Urinary bladder (tissue), 3 donors: ENCODE data around the gene ZFP69.

DNA sequence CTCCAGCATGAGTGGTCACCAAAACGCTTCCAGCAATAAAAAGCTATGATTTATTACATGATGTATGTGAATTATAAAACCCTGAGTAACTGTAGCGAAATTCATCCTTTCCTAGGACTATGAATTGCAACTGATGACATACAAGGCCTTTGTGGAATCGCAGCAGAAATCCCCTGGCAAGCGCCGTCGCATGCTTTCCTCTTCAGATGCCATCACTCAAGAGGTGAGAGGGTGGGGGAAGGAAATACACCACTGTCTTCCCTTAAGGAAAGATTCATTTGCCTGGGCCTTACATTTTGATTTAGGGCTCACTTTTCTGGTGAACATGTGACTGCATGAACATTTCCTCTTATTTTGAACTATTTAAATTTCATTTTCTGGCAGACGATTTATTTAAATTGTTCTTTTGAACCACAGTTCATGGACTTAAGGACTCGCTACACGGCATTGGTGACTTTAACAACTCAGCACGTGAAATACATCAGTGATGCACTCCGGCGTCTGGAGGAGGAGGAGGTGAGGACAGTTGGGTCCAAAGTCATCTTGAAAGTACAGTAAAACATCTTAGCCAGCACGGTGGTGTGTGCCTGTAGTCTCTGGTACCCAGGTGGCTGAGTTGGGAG is 118.1 kb downstream of the MACF1 start:
- PRO-cap = no peak
- RAMPAGE, long total RNA = no peak

DNA sequence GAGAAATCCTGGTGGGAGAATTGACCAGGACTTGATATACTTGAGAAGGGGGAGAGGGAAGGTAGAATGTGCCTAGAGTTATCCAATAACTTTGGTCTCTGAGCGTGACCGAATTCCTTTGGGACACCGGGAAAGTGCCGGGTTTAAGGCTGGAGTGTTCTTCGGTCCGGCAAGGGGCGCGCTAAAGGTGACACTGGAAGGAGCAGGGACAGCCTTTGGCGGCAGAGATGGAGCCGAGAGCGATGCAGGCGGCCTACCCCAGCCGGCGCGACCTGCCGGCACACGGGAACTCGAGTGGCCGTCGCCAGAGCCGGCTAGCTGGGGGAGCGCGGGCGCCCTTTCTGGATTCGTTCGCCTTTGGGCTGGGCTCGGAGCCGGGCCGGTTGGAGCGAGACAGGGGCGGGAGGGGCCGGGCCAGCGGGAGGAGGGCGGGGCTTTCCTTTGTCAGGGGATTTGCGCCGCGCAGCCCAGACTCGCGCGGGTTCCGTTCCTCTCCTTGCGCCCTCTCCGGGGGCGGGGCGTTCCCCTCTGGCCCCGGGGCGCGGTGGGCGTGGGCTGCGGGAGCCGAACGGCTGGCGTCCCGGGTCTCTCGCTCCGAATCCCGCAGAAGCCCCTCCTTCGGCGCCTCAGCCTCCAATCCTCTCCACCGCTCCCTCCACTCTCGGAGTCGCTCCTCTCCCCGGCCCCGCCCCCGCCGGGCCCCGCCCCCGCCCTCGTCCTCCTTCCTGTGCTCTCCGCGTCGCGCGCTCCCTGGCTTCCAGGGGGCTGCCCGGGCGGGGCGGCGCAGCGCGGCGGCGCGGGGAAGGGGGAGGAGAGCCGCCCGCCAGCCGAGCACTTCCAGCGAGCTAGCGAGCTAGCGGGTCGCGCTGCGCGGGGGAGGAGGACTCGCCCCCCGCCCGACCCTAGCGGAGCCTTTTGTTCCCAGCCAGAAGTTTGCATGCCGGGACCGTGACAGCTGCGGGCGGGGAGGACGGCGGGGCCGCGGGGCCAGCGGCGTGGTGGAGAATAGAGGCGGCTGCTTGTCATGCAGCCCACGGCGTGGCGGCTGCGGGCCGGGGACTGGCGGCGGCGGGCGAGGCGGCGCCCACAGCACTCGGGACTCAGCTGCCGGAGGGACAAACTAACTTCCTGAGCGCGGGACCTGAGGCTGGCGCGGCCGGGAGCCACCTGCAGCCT is 82.8 kb upstream of the BMP8A start:
- PRO-cap = bidirectional peak, plus-strand start at position 470 of the sequence, minus-strand start at position 359 of the sequence; bidirectional peak, plus-strand start at position 830 of the sequence, minus-strand start at position 603 of the sequence
- RAMPAGE, long total RNA = no peak

GRCh38 chr1:39409420-39410557 is 81.6 kb upstream of the BMP8A start:
- PRO-cap = no peak
- RAMPAGE, long total RNA = no peak

GRCh38 chr1:39544345-39544846 is 32.2 kb downstream of the PABPC4 start:
- PRO-cap = no peak
- RAMPAGE, long total RNA = no peak

DNA sequence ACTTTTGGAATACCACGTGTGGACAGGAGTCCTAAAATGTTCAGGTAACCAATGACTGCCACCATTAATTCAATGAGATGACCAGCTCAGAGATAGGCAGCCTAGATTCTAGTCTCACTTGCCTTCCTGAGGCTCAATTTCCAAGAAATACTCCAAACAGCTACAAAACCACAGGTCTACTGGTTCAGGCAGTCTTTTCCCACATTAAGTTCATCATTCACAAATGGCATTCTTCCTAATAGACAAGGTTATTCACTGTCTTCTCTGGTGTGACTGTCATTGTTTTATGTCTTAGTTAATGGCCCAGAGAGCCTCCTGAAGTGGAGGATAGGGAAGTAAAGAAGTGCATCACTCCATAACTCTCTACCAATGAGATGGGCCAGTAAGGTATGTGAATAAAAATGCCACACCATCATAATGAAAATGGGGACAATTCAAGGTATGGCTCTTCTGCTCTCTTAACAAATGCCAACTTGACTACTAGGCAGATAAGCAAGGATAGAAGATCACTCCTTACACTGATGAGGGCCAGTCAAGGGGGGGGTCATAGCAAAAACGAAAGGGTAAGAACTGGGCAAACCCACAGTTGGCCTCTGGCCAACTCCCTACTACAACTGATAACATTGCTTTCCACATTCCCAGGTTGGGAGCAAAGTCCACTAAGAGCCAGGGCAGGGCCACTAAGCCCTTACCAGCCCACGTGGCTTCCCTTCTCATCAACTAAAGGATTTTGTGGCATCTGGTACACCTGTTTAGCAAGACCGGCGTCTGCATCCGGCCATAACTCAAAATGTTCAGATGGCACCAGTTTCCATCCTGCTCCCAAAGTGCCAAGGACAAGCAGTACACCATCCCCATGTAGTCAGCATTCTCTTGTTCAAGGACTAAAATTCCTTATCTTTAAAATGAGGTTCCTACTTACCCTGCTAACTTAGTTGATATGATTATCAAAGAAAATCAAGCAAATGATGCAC is 10.0 kb downstream of the PABPC4 start:
- PRO-cap = no peak
- RAMPAGE, long total RNA = no peak

DNA sequence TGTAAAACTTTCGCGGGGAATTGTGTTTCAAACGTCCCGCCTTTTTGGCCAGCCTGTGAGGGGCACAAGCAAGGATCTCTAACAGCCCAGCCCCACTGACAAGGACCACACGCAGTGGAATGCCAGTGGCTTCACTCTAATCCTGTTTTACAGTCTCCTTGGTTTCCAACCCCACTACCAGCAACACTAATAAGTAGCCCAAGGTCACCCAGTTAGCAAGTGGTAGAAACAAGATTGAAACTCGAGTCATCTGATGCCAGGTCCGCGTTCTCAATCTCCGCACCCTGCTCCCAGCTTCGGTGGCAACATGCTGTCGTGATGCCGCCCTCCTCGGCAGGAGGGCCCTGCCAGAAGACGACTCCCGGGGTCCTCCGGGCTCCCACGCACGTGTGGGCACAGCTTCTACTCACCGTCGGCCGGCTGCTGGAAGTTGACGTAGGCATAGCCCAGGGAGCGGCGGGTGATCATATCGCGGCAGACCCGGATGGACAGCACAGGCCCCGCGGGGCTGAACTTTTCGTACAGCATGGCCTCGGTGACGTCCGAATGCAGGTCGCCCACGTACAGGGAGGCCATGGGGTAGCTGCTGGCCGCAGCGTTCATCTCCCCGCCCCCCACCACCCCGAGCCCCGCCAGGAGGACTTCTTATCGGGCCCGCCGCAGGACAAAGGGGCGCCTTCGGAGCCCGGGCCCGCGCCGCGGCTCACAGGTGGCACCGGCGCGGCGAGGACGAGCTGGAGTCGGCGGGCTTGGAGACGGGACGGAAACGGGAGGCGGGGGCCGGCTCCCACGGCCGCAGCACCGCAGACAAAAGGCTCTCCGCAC is 1.0 kb downstream of the PABPC4 start:
- PRO-cap = no peak
- RAMPAGE, long total RNA = no peak

DNA sequence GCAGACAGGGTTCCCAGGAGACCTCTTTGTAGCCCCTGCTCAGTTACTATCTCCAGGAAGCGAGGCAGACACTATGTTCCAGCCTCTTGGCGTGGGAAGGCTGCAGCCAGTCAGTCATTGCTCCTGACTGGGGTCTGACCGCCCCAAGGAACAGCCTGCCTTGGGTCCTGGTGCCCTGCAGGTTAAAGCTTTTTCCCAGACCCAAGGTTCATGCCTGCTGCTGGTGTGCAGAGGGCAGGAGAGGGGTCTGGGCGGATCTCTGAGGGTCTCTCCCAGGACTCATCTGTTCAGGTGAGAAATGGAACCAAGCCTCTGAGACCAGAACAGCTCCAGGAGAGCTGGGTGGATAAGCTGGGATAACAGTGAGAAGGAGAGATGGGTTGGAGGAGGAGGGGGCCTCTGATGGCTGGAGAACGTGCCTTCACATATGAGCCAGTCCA is 13.4 kb downstream of the HEYL start:
- PRO-cap = no peak
- RAMPAGE, long total RNA = no peak

DNA sequence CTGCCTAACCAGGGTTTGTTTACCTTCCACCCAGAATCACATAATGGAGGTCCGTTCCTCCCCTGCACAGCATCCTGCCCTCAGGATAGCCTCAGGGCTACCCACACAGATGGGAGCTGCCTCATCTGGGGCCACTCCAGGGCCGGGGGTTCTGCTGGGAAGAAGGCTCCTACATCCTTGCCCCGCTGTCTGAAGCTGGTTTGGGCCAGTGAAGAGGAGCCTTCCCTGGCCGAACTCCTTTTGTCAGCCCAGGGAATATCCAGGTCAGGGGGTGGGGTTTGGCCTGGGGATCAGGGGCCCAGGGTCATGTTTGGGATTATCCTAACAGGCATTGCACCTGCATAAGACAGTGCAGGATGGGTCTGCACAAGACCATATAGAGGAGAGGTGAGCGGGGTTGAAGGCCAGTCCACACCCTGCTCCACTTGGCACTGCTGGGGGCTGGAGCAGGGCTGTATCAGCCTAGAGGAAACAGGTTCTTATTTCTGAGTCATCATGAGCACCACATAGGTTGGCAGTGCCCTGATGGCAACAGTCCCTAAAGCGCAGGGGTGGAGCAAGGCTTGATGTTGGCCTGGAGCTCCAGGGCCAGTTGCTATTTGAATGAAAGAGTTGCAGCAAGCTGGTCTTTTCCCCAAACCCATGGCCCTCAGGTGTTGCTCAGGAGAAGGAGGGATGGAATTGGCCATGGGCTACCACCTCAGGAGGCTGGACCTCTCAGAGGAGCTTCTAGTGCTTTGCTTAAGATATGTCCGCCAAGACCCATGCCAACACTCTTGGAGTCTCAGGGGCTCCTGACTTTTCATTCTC is 29.7 kb upstream of the BMP8B start:
- PRO-cap = no peak
- RAMPAGE, long total RNA = no peak

DNA sequence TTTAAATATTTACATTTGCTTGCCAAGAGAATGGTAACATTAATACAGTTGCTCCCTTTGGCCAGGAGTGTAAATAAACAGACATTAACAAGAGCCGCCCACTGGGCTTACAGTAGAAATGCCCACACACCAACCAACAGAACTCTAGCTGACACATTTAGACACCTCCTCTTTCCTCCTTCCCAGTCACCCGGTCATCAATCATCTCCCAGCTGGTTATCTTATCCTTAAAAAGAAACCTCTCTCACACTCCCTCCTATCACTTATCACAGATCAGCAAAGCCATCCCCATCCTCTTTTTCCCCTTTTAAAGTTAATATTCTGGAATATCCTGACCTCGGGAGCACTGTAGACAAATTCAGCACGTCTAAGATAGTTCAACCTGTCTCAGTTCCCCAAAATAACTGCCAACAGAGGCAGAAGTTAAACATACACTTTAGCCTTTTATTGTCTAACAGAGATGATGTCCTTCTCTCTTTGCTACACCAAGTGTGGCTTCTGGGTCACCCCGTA is 9.0 kb downstream of the MYCL start:
- PRO-cap = no peak
- RAMPAGE, long total RNA = no peak

- PRO-cap = no peak
- RAMPAGE, long total RNA = no peak
Observed at GRCh38 chr1:39893152-39893678, 8.5 kb downstream of the MYCL start.

DNA sequence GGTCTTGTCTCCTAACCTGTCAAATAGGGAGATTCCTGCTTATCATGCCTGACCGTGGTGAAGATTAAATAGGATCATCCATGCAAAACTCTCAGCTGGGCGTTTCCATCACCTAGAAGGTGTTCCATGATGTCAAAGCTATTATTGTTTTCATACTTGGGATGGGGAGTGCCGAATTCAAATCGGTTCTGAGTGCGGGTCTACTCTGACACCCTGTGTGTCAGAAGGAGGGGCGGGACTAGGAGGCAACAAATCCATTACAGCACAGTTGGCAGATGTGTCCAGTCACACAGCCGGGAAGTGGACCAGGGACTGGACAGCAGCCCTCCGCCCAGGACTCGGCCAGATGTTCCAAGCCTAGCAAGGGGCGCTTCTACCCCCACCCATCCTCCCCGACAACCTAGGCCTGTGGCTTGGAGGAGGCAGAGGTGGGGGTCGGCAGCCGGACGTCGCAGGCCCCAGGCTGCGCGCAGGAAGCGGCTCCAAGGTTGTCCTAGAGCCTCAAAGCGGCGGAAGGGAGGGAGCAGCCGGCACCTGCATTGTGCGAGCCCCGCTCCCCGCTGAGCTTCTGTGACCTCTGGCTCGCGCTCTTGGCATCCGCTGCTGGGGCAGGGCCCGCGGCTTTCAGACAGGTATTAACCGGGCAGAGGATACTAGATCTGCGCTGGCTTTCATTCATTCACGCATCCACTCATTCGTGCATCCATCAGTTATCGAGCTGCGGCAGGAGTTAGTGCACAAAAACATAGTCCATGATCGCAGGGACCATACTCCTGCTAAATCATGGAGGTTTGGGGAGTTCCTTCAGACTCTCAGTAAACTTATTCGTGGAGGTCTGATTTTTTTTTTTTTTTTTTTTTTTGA is 20.6 kb upstream of the MYCL start:
- PRO-cap = no peak
- RAMPAGE, long total RNA = no peak

- PRO-cap = no peak
- RAMPAGE, long total RNA = no peak
Observed at GRCh38 chr1:39934022-39934936, 20.7 kb upstream of the MFSD2A start.

DNA sequence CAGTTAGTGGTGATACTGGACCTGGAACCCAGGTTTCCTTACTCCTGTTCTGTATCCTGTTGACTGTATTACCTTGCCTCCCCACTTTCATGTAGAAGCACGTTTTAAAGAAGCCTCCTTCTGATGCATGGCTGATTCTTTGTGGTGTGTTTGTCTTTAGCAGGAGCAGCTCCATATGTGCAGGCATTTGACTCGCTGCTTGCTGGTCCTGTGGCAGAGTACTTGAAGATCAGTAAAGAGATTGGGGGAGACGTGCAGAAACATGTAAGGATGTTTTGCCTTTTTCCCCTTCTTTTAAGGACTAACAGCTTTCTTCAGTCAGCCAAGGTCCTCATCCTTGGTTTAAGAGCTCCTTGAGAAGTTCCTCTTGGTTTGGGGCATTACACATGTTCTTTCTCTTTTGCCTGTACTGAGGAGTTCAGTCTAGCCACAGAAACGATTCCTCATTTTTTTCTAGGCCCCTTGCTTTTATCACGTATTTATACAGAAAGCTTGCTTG is 19.4 kb downstream of the CAP1 start:
- PRO-cap = no peak
- RAMPAGE, long total RNA = no peak

DNA sequence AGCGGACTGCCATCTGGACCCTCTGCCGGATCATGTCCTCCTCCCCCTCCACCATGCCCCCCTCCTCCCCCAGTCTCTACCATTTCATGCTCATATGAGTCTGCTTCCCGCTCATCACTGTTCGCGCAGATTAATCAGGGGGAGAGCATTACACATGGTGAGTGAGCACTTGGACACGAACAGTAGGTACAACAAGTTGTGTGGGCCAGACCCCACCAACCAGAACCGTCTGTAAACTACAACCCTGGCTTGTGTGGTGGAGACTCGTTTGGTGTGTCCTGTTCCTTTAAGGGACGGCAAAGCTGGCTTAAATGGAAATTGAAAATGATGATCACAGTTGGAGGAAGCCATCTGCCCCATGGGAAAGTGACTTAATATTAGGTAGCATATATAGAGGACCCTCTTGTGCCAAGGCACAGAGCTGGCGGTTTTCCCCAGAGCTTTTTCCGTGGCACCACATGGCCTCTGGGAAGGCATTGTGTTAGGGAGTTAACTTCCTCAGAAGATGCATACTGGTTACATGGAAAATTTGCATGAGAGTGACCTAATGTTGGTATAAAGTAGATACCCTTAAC is 27.1 kb downstream of the CAP1 start:
- PRO-cap = no peak
- RAMPAGE, long total RNA = no peak

DNA sequence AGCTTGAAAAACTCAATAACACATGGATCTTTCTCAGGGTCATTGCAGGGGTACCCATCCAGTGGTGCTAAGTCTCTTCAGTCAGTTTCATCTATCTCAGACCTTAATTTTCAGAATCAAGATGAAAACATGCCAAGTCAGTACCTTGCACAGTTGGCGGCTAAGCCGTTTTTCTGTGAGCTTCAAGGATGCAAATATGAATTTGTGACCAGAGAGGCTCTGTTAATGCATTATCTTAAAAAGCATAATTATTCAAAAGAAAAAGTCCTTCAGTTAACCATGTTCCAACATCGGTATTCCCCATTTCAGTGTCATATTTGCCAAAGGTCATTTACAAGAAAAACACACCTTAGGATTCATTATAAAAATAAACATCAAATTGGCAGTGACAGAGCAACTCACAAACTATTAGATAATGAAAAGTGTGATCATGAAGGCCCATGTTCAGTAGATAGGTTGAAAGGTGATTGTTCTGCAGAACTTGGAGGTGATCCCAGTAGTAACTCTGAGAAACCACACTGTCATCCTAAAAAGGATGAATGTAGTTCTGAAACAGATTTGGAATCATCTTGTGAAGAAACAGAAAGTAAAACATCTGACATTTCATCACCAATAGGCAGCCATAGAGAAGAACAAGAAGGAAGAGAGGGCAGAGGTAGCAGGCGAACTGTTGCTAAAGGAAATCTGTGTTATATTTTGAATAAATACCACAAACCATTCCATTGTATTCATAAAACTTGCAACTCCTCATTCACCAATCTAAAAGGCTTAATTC is 9.6 kb upstream of the TMCO2 start:
- PRO-cap = no peak
- RAMPAGE, long total RNA = no peak

DNA sequence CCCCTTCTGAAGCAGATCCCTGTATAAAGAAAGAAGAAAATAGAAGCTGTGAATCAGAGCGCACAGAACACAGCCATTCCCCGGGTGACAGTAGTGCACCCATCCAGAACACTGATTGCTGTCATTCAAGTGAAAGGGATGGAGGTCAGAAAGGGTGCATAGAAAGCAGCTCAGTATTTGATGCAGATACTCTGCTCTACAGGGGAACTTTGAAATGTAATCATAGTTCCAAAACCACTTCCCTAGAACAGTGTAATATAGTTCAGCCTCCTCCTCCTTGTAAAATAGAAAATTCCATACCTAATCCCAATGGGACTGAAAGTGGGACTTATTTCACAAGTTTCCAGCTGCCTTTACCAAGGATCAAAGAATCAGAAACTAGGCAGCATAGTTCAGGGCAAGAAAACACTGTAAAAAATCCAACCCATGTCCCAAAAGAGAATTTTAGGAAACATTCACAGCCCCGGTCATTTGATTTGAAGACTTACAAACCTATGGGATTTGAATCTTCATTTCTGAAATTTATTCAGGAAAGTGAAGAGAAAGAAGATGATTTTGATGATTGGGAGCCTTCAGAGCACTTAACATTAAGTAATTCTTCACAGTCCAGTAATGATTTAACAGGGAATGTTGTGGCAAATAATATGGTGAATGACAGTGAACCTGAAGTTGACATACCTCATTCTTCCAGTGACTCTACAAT is 8.1 kb upstream of the TMCO2 start:
- PRO-cap = no peak
- RAMPAGE, long total RNA = no peak

DNA sequence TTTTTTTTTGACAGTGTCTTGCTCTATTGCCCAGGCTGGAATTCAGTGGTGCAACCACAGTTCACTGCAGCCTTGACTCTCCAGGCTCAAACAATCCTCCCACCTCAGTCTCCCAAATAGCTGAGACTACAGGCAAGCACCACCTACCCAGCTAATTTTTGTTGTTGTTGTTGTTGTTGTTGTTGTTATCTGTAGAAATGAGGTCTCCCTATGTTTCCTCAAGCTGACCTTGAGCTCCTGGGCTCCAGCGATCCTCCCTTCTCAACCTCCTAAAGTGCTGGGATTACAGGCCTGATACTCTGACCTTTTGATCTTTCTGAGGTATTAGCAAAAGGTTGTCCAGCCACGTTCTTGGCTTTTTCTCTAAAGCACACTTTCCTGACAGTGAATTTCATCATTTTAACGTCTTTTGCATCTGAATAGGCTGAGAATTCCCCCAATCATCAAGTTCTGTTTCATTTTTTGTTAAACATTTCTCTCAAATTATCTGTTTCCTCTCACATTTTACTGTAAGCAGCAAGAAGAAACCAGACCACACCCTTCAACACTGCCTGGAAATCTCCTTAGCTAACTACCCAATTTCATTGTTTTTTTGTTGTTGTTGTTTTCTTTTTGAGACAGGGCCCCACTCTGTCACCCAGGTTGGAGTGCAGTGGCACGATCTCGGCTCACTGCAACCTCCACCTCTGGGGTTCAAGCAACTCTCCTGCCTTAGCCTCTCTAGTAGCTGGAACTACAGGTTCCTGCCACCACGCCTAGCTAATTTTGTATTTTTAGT is 25.0 kb upstream of the COL9A2 start:
- PRO-cap = no peak
- RAMPAGE, long total RNA = no peak

DNA sequence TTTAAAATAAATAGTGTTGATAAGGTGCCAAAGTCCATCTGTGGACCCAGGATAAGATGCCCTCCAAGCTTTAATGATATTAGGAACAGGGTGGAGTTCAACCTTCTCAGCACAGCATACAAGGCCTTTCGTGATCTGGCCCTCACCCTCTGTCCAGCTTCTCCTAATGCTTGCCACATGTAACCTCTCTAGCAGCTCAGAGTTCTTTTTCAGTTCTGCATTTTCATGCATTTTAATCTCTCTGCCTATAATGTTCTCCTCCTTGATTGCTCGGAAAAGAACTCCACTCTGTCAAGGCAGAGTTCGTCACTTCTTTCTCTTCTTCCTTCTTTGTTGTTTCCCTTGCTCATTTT is 21.4 kb upstream of the SMAP2 start:
- PRO-cap = no peak
- RAMPAGE, long total RNA = no peak

- PRO-cap = no peak
- RAMPAGE, long total RNA = no peak
Observed at GRCh38 chr1:40450870-40451441, 680 bp downstream of the ZFP69B start.

DNA sequence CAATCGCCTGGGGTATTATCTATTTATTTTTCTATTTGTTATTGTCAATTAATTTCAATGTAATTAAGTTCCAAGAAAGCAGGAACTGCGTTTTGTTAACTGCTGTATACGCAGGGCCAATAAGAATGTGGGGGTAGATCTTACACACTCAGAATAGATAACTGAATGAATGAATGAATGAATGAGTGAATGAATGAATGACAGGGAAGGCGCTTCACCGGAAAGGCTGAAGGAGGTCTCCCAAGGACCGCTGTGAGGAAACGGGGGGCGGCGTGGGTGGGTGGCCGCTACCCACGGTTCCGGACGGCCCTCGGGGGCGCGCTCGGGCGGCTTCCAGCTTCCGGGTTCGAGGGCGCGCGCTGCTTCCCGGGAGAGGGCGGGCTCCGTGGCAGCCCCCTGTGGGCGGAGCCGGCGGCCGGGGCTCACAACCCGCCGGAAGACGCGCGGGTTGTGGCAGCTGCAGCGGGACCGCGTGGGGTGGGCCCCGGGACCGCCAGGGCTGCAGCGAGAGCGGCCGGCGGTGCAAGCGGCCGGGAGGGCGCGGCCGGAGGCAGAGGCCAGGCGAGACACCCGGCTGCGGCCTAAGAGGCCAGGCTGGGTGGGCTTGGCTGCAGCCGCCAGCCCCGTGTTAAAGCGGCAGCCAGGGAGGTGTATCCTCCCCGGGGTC is at the start of gene ZFP69:
ZFP69 (plus strand) TSS at position 426 of the 667 bp plus-strand sequence.
- PRO-cap = unidirectional peak, plus-strand start at position 425 of the sequence
- RAMPAGE, long total RNA = no peak